Esophagus squamous epithelium (tissue), 4 donors: ENCODE measurements around a stretch of chr7.

DNA sequence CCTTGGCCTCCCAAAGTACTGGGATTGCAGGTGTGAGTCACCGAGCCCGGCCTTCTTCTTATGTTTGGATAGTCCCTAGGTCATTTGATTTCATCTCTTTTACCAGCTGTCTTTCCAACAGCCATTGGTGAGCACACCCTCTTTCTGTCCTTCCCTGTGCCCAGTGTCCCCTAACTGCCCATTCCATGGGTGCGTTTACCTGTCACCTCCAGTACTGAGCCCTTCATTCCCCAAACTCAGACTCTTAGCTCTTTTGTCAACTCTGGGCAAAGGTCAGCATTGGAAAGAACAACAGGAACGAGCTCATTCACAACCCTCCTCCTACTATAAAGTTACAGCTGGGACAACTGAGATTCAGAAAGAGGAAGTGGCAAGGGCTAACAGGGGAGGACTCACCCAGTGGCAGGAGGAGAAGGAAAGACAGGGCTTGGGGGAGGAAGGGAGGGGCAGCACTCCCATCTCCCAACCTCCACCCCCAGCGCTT is 5.5 kb downstream of the SSC4D start:
- PRO-cap, result no peak
- RAMPAGE, long total RNA, 4 experiments, result no peak in any of the 4 experiments

DNA sequence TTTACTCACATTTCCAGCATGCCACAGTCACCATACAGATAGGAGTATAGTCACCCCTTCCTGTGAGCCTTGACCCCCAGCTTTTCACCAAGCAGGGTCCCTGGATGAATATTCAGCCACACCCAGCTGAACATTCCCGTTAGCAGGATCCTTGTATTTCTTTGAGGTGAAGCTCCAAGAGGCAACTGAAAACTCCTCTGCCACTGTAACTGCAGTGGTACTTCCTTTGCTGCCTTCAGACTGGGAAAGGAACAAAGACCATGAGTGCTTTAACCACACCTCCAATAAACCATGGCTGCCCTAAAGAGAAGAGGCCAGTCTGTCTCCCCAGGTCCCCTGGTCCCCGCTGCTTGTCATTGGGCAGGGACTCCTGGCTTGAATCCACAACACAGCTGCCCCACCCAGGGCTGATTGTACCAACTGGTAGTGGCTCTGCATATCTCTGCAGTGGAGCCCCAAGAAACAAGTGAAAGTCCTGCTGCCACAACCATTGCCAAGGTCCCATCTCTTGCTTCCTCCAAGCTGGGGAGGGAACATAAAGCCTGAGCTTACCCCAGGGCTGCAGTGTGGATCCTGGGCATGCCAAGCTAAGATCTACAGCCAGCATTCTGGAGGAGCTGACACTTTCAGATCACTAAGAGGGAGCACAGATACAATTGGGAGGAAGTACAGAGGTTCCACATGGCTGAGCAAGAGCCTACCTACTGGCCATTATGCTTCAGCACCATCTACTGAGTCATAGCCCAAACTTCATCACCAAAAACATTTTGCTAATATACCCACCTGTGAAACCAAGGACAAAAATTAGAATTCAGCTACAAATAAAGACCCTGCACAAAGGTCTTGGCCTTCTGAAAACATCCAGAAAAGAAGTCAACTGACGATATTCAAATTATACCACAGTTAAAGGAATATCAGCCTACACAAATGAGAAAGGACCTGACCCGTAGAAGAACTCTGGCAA is 35.4 kb downstream of the POMZP3 start:
- PRO-cap, result no peak
- RAMPAGE, long total RNA, 4 experiments, result no peak in any of the 4 experiments

- PRO-cap, result no peak
- RAMPAGE, long total RNA, 4 experiments, result no peak in any of the 4 experiments
These were observed 77.1 kb downstream of the GSAP start for GRCh38 chr7:77339058-77339406.

GRCh38 chr7:77452815-77453190 is 36.7 kb upstream of the GSAP start:
- PRO-cap, result no peak
- RAMPAGE, long total RNA, 4 experiments, result no peak in any of the 4 experiments

- PRO-cap, result no peak
- RAMPAGE, long total RNA, 4 experiments, result no peak in any of the 4 experiments
These were observed 5.6 kb downstream of the PTPN12 start for GRCh38 chr7:77542619-77543131.

DNA sequence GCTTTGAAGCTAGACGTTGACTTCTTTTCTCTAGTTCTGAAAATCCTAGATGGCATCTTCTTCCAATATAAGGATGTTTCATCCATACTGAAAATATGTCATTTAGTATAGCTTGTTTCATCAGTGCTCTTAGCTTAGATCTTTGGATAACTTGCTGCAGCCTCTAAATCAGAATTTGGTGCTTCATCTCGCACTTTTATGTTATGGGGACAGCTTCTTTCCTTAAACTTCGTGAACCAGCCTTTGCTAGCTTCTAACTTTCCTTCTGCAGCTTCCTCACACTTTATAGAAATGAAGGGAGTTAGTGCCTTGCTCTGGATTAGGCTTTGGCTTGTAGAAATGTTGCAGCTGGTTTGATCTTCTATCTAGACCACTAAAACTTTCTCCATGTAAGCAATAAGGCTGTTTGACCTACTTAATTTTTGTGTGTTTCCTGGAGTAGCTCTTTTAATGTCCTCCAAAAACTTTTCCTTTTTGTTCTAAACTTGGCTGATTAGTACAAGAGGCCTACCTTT is 50.6 kb downstream of the PTPN12 start:
- PRO-cap, result no peak
- RAMPAGE, long total RNA, 4 experiments, result no peak in any of the 4 experiments

GRCh38 chr7:77697401-77697869 is 1.2 kb downstream of the RSBN1L start:
- PRO-cap, result bidirectional peak, plus-strand start at chr7:77697573, minus-strand start at chr7:77697464
- RAMPAGE, long total RNA, 4 experiments, result no peak in any of the 4 experiments

GRCh38 chr7:77698335-77698578 is 2.0 kb downstream of the RSBN1L start:
- PRO-cap, result unidirectional peak, minus-strand start at chr7:77698447
- RAMPAGE, long total RNA, 4 experiments, result no peak in any of the 4 experiments

GRCh38 chr7:77711211-77711680 is 15.0 kb downstream of the RSBN1L start:
- PRO-cap, result no peak
- RAMPAGE, long total RNA, 4 experiments, result no peak in any of the 4 experiments

GRCh38 chr7:77931888-77932556 is 133.8 kb upstream of the TMEM60 start:
- PRO-cap, result no peak
- RAMPAGE, long total RNA, 4 experiments, result no peak in any of the 4 experiments

GRCh38 chr7:78770416-78770914 is 683.0 kb downstream of the MAGI2 start:
- PRO-cap, result no peak
- RAMPAGE, long total RNA, 4 experiments, result no peak in any of the 4 experiments

DNA sequence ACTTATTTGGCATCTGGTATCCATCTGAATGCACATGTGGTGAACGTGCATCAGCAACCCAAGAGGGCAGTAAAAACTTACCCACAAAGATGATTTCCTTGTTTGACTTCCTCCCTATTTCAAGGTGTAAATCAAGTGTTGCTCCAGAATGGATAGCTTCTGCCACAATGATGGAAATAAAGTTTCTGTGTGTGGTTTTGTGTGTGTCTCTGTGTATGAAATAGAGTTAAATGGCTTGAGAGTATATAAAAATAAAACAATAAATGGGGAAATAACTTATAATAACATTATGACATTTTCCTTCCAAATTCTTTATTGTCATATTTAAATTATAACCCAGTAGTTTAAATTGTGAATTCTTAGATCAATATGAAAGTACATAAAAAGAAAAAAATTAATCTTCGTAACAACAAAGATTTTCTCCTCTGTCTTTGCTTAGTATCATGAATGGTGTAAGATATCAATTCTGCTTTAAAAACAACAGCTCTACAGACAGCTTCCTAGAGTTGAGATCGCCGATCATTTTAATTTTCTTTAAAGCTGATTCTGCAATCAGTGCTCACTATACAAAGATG is 500.1 kb downstream of the MAGI2 start:
- PRO-cap, result no peak
- RAMPAGE, long total RNA, 4 experiments, result no peak in any of the 4 experiments

DNA sequence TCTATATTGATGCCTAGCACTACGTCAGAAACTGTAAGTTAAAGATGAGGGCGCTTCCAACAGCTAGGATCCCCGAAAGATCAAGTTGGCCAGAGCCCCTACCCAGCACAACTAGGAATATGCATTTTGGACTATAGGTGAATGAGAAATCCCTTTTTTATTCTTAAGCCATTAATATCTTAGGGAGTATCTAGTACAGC is 93.3 kb upstream of the GNAI1 start:
- PRO-cap, result no peak
- RAMPAGE, long total RNA, 4 experiments, result no peak in any of the 4 experiments

DNA sequence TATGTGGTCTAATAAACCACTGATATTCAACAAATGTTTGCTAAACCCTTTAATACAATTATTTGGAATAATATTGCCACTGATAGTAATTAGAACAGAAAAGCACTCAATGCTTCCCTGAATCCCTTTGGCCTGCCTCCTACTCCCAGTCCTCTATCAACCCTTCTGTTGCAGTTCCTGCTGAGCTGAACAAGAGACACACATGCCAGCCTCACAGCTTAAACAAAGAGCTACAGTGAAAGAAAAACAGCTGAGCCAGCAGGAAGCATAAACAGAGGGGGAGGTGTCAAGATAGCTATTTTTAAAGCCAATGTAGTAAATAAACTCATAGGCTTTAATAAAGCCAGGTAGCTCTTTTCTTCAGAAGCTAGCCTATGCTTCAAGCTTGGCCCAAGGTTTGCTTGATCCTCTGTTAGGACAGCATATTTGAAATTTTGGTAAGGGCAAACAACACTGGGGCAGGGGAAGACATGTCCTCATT is 6.8 kb upstream of the GNAI1 start:
- PRO-cap, result no peak
- RAMPAGE, long total RNA, 4 experiments, result no peak in any of the 4 experiments

DNA sequence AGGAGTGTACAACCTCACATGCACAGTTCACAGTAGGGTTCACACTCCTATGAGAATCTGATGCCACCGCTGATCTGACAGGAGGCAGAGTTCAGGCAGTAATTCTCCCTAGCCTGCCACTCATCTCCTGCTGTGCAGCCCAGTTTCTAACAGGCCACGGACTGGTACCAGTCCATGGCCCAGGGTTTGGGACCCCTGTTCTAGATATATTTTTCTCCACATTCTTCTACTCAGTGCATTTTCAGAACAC is 119.0 kb downstream of the GNAT3 start:
- PRO-cap, result no peak
- RAMPAGE, long total RNA, 4 experiments, result no peak in any of the 4 experiments

DNA sequence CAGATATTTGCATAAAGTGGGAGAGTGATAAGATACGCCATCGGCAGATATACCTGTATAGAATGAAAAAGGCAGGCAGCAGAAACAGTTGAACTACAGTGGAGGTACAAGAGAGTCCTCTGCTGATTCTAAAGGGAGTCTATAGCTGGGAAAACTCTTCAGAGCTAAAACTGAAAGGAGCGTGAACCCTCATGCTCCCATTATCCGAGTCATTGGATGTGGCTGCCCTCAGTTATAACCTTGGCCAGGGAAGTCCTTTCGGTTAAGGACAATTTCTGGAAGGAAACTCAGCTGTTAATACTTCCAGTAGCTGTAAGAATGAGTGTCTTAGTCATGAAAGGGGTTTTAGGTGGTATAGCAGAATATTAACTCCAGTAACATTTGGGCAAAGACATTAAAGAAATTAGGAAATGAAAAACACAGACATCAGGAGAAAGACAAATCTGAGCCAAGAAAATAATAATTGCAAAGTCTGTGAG is 14.6 kb upstream of the GNAT3 start:
- PRO-cap, result no peak
- RAMPAGE, long total RNA, 4 experiments, result no peak in any of the 4 experiments

GRCh38 chr7:80594134-80594825 is 44.2 kb upstream of the CD36 start:
- PRO-cap, result no peak
- RAMPAGE, long total RNA, 4 experiments, result no peak in any of the 4 experiments

DNA sequence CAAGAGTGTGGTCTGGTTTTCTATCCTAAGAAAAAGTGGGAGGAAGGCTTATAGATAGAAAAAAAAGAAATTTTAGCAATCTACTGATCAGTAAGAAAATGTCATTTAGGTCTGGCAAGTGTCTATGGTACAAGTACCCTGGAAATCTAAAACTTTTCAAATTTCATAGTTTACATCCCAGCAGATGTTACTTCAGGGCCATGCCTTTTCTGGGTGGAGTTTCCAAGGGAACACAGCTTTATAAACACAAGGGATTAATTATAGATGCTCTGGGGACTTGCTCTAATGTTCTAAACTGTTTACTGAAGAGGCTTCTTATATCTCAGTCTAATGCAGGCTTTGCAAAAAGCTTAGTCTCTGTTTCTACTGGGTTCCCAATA is 3.1 kb downstream of the CD36 start:
- PRO-cap, result no peak
- RAMPAGE, long total RNA, 4 experiments, result no peak in any of the 4 experiments

- PRO-cap, result no peak
- RAMPAGE, long total RNA, 4 experiments, result no peak in any of the 4 experiments
These were observed 106.4 kb downstream of the CD36 start for GRCh38 chr7:80744657-80745380.

DNA sequence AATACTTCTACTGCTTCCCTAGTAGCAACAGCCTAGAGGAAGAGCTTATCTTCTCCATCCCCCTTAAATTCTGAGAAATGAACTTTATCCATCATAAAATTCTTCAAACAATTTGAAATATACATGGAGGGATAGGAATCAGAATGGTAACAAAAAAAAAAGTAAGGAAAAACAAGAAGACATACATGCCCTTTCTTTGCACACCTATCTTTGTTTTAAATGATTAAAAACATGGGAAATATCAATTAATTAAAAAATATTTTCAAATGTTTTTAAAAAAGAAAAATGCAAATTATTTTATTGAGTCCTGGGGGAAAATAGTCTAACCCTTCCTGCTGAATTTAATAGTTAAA is 27.5 kb downstream of the SEMA3C start:
- PRO-cap, result no peak
- RAMPAGE, long total RNA, 4 experiments, result no peak in any of the 4 experiments